Skin of body (tissue), 2 donors: ENCODE measurements around the genes AGR2, AHR and SP8.

DNA sequence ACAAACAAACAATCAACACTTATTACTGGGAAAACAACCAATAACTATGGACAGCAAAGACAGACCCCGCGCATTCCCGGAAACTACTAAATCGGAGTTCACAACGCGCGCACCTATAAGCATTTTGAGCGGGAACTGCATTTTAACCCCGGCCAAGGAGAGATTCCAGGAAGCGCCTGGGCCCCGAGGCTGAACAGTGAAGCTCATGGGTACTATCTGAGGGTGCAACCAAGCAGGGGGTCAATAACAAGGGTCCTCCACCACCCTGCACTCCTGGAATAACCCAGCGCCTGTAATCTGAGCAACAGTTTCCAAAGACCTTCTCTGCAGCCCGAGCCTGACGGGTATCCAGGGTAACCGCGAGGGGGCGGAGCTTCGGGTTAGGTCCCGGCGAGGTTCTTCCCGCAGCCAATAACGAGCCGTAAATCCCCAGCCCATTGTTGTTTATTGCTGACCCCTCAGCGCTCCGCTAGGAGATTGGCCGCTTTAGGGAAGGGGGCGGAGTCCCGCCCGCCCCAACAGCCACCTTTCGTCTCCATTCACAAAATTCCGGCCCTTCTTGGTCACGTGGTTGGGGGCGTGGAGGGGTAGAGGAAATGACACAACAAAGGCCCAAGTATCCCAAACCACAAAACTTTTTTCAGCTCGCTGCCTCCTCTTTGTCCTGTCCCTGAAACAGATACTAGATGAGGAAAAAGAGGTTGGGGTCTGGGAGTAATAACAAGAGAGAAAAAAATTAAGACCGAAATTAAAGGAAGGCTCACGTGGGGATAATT is 1.7 kb upstream of the ETV1 start:
- RAMPAGE, long total RNA = no peak

DNA sequence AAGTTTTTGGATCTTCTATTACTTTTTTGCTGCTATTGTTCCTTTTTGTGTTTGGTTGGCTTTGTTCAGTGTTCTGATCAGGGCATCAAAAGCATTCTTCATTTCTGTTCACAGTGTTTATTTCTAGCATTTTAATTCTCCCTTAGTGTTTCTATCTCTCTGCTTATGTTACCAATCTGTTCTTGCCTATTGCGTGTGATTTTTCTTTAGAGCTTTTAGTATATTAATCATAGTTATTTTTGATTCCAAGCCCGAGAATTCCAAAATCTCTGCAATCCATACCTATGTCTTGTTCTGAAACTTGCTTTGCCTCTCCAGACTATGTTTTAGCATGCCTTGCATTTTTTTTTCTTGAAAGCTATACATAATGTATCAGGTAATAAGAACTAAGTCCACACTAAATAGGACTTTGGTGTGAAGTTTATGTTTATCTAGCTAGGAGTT is 95.3 kb upstream of the ETV1 start:
- RAMPAGE, long total RNA = no peak

DNA sequence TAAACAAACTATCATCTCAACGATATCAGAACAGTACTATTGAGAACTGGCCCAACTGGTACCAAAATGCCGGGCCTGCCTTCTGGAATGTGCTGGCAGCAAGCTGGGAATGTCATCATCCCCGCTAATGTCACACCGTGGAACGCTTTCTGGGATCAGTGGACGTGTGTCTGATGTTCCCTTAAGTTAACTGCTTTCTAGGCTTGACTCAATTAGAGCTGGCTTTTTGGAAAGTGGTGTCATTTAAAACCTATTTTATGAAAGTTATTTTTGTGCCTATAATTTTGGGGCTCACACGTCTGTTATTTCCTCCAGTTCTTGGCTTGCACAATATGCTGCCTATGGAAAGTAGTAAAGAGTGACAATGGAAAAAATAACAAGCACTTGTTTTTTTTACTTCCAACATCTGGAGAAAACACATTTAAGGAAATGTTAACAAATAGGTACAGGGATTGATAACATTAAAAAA is 153.3 kb upstream of the MEOX2 start:
- RAMPAGE, long total RNA = no peak

- RAMPAGE, long total RNA = no peak
Observed at GRCh38 chr7:16634229-16634800, 11.2 kb downstream of the ANKMY2 start.

GRCh38 chr7:16697727-16698434 is 51.9 kb downstream of the BZW2 start:
- RAMPAGE, long total RNA = no peak

- RAMPAGE, long total RNA = start-site peak on the minus strand at chr7:16804980-16805063, 3,367 and 18 reads in 2 replicates
Observed at GRCh38 chr7:16804571-16805448, at the start of gene AGR2. Gene AGR2, minus strand, starts transcription at chr7:16804999.

DNA sequence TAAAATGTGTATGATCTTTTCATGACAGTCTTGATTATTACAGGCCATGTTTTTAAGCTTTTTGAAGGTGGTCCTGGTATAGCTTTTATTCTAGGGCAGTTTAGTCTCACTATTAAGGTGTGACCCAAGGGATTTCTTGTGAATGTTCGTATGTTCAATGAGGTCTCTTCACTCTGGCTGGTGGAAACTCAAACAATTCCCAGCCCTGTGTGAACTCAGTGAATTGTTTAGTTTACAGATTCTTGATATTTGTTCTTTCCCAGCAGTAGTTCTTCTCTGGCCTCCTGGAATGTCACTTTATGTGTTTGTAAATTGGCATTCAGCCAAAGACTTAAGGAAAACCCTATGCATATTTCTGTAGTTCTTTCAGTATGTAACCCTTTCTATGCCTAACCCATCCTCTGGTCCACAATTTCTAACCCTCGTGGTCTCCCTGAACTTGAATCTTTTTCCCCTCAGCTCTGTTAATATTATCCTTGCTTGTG is 23.4 kb upstream of the AGR3 start:
- RAMPAGE, long total RNA = no peak

- RAMPAGE, long total RNA = no peak
Observed at GRCh38 chr7:17086430-17086860, 204.7 kb upstream of the AGR3 start.

- RAMPAGE, long total RNA = no peak
Observed at GRCh38 chr7:17130222-17130806, 168.1 kb upstream of the AHR start.

- RAMPAGE, long total RNA = no peak
Observed at GRCh38 chr7:17298395-17299405, at the start of gene AHR. Gene AHR, plus strand, starts transcription at chr7:17298652.

DNA sequence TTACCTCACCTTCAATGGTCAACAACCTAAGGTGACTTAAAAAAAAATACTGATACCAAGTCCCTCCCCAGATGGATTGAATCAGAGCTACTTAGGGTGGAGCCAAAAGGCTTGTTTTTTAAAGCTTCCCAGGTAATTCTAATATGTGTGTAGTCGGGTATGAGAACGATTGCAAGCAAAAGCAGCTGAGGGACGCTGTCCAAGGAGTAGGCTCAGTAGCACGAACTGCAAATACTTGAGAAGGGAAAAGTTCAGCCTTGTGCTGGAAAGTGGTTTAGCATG is 76.1 kb downstream of the AHR start:
- RAMPAGE, long total RNA = no peak

DNA sequence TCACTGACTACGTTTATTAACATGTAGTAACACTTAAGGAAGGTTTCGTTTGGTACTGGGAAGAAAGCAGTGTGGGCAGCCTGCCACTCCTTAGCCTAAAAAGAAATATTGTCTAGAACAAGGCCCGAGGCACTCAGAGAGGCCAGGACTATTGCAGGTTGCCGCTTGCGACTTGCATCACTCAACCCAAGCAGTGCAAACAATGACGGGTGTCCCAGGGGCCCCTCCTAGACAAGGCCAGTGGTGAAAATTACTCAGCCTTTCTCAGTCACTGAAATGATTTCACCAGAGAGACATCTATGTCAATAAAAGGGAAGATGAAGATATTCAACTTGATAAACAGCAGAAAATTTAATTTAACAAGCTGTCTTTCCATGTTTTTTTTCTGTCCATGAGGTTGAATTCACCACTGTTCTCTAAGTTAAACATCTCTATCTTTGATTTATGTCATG is 243.8 kb downstream of the SNX13 start:
- RAMPAGE, long total RNA = no peak

- RAMPAGE, long total RNA = no peak
Observed at GRCh38 chr7:17941201-17941690, 952 bp upstream of the SNX13 start.

DNA sequence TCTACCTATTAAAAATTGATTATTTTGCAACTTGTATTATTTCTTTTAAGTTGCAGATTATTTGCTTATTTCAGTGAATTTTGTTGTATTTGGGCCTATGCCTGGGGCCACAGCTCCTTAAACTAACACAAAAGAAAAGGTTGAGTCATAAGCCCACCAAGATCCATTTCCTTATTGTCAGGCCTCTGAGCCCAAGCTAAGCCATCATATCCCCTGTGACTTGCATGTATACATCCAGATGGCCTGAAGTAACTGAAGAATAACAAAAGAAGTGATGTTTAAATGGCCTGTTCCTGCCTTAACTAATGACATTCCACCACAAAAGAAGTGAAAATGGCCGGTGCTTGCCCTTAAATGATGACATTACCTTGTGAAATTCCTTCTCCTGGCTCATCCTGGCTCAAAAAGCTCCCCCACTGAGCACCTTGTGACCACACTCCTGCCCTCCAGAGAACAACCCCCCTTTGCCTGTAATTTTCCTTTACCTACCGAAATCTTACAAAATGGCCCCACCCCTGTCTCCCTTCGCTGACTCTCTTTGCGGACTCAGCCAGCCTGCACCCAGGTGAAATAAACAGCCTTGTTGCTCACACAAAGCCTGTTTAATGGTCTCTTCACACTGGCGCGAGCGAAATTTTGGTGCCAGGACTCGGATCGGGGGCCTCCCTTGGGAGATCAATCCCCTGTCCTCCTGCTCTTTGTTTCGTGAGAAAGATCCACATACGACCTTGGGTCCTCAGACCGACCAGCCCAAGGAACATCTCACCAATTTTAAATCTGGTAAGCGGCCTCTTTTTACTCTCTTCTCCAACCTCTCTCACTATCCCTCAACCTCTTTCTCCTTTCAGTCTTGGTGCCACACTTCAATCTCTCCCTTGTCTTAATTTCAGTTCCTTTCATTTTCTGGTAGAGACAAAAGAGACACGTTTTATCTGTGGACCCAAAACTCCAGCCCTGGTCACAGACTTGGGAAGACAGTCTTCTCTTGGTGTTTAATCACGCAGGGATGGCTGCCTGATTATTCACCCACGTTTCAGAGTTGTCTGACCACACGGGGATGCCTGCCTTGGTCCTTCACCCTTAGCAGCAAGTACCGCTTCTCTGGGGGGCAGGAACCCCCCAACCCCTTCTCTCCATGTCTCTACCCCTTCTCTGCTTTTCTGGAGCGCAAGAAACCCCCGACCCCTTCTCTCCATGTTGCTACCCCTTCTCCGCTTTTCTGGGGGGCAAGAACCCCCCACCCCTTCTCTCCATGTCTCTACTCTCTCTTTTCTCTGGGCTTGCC is 96.2 kb downstream of the MACC1 start:
- RAMPAGE, long total RNA = no peak

- RAMPAGE, long total RNA = no peak
Observed at GRCh38 chr7:20122961-20123309, 94.2 kb downstream of the MACC1 start.

DNA sequence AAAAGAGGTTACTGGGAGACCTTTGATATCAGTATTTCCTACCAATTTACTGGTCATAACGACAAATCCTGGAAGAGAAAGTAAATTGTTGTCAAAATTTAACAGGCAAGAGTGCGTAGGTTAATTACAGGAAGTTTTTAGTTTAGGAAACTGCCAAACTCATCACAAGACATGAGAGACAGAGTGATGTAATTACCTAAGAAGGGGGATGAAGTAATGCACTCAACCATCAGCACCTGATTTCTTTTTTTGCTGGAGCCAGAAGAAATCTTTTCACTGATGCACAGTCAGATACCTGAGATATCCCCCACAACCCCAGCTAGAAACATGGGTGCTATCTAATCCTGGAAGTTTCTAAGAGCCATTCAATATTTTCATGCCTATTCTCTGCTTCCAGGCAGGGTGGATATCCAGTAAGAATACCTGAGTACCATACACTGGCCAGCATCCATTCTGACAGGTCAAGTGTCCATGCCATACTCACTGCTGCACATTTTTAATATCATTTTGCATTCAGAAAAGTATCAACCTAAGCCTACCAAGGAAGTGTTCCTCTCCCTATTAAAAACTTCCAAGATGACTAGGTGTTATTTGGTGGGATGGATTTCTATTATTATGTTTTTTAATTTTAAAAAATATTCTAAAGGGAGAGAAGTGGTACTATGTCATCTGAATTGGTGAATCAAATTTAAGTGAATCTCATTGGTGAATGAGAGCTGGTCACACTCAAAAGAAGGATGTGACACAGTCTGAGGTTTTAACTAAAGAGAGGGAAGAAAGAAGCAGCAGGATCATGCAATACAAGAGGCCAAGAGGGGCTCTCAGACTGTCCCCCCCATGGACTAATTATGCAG is 16.5 kb downstream of the MACC1 start:
- RAMPAGE, long total RNA = no peak

DNA sequence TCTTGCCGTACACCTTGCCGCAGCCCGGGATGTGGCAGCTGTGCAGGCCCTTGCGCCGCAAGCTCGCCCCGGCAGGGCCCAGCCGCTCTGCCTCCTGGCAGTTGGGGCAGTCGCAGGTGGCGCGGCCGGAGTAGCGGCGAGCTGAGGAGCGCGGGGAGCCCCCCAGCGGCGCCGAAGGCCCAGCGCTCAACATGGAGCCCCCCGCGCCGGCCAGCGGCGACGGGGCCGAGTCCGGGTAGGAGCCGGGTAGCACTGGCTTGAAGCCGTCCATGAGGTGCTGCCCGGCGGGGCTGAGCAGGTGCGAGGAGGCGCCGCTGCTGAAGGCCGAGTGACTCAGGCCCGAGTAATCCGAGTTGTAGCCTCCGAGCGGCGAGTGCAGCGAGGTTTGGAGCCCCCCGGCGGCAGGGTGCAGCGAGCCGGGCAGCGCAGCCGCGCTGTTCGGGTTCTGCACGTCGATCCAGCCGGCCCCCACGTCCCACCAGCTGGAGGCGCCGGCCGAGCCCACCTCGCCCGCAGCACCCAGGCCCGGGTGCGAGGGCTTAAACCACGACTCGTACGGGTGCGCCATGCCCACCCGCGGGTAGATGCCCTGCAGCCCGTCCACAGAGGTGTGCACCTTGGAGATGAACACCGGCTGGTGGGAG is 1.9 kb downstream of the SP8 start:
- RAMPAGE, long total RNA = no peak

GRCh38 chr7:20786435-20787353 is at the start of gene SP8:
Gene SP8, minus strand, starts transcription at chr7:20786886.
- RAMPAGE, long total RNA = no peak

DNA sequence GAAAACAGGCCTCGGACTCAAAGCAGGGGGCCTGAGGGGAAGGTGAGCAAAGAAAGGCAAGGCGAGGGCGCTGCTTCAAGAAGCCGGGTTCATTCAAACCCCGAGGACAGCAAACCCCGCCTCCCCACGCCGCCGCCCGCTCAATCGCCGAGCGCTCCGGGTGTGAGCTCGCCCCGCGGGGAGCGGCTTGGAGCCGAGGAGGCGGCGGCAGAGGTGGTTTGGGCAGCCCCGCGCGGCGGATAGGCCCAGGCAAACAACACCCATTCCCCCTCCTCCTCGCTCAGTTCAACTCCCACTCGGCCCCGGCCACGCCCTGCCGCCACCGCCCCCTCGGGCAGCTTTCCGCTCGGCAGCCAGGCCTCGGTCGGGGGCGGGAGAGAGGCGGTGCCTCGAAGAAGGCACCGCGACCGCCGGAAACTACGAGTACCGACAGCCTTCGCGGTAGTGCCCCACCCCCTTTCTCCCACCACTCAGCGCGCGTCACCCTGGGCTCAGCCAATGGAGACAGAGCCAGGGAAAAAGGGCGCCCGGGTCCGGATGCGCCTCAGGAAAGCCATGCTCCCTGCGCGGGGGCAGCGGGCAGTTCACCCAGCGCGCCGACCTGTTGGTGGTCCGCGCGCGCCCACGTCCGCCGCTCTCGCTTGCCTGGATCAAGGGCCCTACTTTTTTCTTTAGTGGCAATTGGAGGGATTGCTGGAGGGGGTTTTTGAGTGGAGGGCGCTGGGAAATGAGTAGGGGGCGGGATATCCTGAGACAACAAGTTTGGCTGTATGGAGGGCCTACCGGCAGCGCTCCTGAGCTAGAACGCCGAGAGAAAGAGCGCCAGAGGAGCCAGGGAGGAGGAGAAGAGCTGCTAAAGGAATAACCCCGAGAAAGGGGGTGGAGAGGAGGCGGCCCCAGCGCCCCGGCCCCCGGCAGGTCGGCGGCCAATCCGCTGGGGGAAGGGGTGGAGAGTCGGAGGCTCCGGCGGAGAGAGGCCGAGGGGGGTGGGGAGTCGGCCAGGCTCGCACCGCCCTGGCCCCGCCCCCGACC is 600 bp upstream of the SP4 start:
- RAMPAGE, long total RNA = no peak

GRCh38 chr7:21617294-21617444 is 74.3 kb downstream of the DNAH11 start:
- RAMPAGE, long total RNA = no peak